Colic lymph node (tissue), 1 donor: Measurements from ENCODE around the genes ZNF792 and SCN1B.

GRCh38 chr19:33803961-33804665, 7.4 kb downstream of the KCTD15 start:
- PRO-cap, result no peak

DNA sequence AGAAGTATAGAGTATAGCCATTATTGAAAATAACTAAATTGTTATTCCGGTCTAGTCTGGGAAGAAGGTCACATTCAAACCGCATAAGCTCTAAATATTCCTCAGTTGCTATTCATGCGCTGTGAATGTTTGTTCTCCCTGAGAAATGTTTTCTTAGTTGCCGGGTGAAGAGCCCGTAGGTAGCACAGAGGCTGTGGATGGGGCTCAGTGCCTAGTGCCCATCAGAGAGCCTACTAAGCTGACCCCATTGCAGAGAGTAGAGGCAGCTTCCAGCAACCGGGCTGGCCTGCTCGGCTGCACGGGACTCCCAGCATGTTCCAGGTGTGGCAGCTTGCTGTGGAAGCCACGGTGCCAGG, 82.2 kb downstream of the KCTD15 start:
- PRO-cap, result no peak

- PRO-cap, result no peak
Observed at GRCh38 chr19:34260743-34261221, 6.4 kb downstream of the GARRE1 start.

DNA sequence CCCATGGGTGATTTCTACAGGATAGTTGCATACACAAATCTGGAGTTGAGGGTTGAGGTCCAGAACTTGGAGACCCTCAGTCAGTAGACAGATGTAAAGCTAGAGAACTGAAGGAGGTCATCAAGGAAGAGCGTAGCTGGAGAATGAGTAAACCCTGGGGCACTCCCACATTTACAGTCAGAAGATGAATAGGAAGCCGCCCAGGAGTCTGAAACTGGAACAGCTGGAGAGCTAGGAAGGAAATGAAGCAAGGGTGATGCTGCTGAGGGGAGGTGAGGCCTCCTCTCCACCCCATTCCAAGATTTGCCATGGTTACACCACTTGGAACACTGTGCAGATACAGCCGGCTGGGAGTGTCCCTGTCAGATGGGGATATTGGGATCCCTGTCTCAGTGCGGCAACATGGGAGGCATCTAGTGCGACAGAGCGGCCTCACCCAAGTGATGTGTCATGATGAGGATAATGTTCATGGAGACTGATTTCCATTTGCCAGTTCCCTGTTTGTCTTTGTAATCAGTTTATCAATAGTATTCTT, 51.8 kb upstream of the GPI start:
- PRO-cap, result no peak

- PRO-cap, result no peak
Observed at GRCh38 chr19:34503373-34504429, 22.1 kb downstream of the WTIP start.

GRCh38 chr19:34675664-34676264, 1.2 kb downstream of the SCGB2B2 start:
- PRO-cap, result no peak

DNA sequence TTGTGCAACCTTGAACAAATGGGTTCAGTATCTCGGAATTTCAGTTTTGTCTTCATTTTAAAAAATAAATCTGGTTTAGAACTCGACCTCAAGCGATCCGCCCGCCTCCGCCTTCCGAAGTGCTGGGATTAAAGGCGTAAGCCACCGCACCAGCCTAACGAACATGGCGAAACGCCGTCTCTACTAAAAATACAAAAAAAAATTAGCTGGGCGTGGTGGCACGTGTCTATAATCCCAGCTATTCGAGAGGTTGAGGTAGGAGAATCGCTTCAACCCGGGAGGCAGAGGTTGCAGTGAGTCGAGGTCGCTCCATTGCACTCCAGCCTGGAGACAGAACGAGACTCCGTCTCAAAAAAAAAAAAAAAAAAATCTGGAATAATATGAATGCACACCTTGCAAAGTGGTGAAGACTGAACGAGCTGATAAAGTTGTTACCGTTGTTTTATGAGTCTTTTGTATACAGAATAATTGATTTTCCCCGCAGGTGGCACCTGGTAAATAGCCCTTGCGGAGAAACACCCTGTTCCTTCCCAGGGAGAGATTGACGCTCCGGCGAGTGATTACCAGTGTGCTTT, 691 bp downstream of the ZNF302 start:
- PRO-cap, result unidirectional peak, minus-strand start at position 182 of the sequence

DNA sequence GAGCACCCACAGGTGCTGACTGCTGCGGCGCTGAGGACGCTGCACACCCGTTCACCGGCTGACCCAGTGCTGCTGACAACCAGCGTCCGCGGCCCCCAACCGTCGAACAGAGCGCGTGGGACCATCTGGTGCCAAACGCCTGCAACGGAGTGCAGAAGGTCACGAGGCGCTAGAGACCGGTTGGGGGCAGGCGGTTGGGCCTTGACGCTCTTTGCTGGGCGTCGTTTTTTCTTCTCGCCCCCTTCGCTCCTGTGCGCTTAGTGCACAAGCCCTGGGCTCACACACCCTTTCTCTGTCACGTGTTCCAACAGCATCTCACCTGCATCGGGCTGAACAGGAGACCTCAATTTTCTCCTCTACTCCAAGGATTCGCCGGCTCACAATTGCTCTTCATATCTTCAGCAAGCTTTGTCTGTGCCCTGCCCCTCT, 59.8 kb upstream of the ZNF599 start:
- PRO-cap, result no peak

- PRO-cap, result unidirectional peak, minus-strand start at chr19:34964057; unidirectional peak, minus-strand start at chr19:34964190; unidirectional peak, minus-strand start at chr19:34964266
Observed at GRCh38 chr19:34963886-34964517, at the start of gene ZNF792. TSS of gene ZNF792 (minus strand) at chr19:34964229.

GRCh38 chr19:35026222-35026669, 4.0 kb upstream of the SCN1B start:
- PRO-cap, result no peak

- PRO-cap, result no peak
Observed at GRCh38 chr19:35030245-35030954, at the start of gene SCN1B. TSS of gene SCN1B (plus strand) at chr19:35030470.

DNA sequence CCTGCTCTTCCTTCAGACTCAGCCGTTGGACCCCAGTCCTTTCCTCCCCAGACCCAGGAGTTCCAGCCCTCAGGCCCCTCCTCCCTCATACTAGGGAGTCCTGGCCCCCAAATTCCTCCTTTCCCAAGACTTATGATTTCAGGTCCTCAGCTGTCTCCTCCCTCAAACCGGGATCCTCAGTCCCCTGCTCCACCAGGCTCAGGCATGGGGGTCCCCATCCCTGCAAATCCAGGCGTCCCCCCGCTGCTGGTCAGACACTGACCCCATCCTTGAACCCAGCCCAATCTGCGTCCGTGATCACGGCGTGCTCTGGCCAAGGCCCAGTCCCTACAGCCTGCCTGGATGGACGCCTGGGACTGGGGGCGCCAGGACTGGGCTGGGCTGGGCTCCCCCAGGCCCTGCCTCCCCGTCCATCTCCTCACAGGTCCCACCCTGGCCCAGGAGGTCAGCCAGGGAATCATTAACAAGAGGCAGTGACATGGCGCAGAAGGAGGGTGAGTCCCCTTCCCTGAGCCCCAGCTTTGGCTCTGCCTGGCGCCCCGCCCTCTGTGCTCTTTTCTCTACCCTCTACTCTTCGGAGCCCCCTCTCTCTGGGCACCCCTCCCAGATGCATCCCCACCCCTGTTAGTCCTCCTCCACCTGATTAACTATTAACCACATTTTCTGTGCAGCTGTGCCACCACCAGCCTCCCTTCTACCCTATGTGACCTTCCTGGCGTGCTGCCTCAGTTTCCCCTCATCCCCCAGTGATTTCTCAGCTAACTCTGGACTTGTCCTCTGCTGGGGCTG, 702 bp downstream of the HPN start:
- PRO-cap, result no peak

GRCh38 chr19:35042837-35043346, 1.4 kb downstream of the HPN start:
- PRO-cap, result no peak

GRCh38 chr19:35129297-35130338, 5.2 kb downstream of the LGI4 start:
- PRO-cap, result no peak

GRCh38 chr19:35141684-35142262, 1.3 kb upstream of the FXYD7 start:
- PRO-cap, result no peak

DNA sequence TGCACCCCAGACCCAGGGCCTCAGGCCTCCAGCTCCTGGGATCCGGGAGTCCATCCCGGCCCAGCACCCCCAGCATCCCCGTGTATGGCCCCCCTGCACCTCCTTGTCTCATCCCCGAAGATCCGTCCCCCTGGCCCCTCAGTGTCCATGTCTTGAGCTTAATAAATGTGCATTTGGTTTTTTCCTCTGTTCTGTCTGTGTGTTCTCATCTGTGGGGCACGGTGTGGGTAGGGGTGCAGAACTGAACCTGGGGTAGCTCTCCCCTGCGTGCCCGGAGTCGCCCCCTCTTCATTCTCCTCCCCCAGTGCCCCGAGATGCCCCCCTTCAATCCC, 455 bp upstream of the FXYD5 start:
- PRO-cap, result no peak

- PRO-cap, result no peak
Observed at GRCh38 chr19:35261787-35263005, 6.6 kb upstream of the USF2 start.

DNA sequence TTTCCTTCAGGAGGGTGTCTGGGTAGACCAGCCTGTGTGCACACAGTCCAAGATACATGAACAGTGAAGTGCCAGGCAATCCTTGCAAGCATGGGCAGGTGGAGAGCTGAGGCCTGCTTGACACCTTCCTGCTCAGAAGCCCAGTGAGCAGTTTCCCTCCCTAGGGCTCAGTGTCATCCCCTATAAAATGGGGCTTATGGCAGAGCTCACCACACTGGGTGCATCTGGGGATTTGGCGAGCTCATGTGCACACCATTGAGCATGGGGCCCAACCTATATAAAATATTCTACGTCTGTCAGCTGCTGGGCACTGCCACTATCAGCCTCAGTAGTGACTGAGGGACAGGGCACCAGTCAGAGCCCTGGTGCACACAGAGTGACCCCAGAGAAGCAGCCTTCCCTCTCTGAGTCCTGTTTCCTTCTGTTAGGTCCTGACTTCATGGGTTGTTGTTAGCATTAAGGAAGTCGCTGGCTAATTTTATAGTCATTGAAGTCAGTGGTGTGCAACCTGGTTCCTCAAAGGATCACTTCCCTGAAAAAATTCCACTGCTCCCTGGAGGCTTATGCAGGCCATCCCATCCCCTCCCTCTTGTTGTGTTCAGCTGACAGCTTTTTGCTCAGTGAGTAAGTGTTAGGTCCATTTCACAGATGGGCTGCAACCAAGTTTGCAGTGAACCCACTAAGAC, 4.1 kb upstream of the USF2 start:
- PRO-cap, result no peak

DNA sequence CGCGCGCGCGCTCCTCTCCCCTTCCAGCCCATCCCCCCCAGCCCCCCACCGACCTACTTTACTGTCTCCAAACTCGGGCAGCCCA, 687 bp upstream of the USF2 start:
- PRO-cap, result no peak

DNA sequence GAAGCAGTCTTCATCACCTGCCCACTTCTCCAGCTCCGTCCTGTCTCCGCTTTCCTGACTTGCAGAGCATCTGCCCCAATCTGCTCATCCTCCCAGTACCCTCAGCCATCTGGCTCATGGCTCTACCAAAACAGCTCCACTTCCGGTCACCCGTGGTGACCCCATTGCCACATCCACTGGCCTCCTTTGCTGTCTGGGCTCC, 4.3 kb downstream of the USF2 start:
- PRO-cap, result no peak